ENCODE measurements around a stretch of chr15.

DNA sequence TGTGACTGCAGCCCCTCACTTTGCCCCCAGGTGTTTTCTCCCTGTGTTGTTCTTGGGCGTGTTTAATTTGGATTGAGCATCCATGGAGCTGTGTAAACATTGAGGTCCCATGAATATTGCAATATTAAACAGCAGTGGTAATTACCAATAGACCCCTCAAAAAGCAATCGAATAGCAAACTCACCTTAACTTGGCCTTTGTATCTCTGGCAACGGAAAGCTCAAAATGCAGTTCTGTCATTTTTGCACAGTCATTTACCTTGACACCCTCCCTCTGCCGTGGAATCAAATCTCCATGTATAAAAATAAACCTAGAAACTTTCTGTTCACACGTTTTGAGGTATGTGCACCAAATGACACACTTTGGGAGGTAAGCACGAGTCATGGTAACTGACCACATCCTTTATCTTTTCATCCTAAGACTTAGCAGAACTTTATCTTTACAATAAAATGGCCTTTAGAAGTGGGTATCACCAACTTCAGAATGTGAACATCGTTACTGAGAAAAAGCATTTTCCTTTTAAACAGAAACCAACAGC lies 170.8 kb upstream of the ICE2 start:
- RRBS = no CpG with 5 or more reads among the region's 7 CpGs

DNA sequence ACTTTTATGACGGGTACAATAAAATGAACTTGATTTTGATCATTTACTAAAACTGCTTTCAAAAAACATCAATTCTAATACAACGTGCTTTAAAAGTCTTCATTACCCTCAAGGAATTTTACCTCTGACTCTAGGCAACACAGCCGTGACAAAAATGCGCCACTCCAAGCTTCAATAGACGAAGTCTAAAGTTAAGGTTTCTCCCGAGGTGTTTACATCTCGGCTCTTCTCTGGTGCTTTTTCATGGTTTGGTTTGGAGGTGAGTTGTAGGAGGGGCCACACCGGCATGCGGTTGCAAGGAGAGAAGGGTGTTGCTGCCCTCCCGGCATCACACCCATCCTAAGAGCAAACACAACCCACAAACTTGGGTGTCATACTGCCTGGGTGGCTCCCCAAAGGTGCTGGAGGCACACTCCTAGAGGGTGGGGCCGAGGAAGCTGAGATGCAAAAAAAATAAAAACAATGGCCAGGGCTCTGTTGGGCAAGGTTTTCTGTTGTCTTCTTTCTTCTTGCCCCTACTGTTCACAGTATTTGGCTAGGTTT lies 225.1 kb upstream of the ICE2 start:
- RRBS = 100% methylated on average over 2 of the region's 11 CpGs

DNA sequence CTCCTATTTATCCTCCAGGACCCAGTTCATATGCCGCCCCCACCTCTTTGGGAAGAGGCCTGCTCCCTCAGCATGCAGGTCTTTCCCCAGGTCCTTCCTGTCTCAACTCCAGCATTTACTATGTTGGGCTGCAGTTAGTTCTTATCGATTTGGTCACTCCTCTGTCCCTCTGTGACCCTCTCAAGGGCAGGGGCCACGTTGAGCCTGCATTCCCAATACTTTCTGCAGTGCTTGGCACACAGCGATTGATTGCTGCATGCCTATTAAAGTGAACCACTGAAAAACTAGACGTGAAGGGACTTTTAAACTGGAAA lies 321.8 kb upstream of the ICE2 start:
- RRBS = no CpG with 5 or more reads among the region's 5 CpGs

GRCh38 chr15:60822908-60823653 lies 344.1 kb upstream of the ICE2 start:
- RRBS = no CpG with 5 or more reads among the region's 1 CpG

- RRBS = no CpG with 5 or more reads among the region's 4 CpGs
These were observed 259.9 kb downstream of the RORA start for GRCh38 chr15:60968841-60969945.

DNA sequence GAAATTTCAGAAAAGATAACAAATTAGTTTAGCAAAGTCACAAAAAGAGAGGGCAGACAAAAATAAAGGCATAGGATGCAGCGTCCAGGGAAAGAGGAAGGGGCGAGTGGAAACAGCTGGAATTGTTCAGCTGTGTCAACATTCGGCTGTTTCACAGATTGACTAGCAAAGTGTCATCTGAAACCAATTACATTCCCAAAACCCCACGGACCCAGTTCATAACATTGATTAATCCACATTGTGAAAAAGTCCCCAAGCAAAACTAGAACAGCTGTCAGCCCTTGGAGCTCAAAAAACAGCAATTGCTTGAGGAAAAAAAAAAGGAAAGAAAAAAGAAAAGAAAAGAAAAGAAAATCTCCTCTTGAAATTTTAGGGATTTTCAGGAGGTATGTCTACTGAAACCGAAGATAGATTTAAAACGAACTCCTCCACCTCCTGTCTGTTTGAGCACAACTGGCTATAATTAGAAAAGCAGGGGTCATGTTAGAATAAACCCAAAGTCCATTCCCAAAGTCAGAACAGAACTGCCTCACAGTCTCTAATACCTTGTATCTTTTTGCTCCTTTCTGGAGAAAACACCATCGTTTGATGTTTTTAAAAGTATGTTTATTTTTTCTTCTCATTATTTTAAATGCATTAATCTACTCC lies 159.6 kb downstream of the RORA start:
- RRBS = no CpG with 5 or more reads among the region's 7 CpGs

- RRBS = no CpG with 5 or more reads among the region's 3 CpGs
These were observed 151.4 kb downstream of the RORA start for GRCh38 chr15:61077824-61078049.

GRCh38 chr15:61183757-61184460 lies 45.2 kb downstream of the RORA start:
- RRBS = no CpG with 5 or more reads among the region's 4 CpGs

GRCh38 chr15:61327045-61327626 lies 98.0 kb upstream of the RORA start:
- RRBS = no CpG with 5 or more reads among the region's 8 CpGs

DNA sequence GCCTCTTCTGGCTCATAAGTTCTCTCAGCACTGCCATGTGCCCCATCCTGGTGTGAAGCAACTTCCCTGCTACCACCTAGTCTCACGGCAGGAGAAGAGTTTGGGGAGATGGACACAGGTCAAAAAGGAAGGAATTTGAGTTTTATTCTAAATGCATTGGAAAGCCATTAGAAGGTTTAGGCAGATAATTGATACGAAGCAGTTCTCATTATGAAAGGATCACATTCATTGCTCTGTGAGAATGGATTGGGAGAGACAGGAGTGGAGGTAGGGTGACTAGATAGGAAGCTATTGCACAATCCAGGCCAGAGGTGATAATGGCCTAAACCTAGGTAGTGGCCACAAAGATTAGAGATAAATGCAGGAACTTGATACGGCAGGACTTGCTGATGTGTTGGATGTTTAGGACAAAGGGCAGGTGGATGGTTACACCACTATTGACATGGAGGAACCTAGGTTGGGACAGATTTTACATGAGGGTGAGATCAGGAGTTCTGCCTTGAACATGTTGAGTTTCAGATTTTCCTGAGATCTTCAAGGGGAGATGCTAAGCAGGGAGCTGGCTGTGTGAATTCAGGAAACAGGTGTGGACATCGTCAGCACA lies 173.1 kb upstream of the RORA start:
- RRBS = no CpG with 5 or more reads among the region's 4 CpGs

DNA sequence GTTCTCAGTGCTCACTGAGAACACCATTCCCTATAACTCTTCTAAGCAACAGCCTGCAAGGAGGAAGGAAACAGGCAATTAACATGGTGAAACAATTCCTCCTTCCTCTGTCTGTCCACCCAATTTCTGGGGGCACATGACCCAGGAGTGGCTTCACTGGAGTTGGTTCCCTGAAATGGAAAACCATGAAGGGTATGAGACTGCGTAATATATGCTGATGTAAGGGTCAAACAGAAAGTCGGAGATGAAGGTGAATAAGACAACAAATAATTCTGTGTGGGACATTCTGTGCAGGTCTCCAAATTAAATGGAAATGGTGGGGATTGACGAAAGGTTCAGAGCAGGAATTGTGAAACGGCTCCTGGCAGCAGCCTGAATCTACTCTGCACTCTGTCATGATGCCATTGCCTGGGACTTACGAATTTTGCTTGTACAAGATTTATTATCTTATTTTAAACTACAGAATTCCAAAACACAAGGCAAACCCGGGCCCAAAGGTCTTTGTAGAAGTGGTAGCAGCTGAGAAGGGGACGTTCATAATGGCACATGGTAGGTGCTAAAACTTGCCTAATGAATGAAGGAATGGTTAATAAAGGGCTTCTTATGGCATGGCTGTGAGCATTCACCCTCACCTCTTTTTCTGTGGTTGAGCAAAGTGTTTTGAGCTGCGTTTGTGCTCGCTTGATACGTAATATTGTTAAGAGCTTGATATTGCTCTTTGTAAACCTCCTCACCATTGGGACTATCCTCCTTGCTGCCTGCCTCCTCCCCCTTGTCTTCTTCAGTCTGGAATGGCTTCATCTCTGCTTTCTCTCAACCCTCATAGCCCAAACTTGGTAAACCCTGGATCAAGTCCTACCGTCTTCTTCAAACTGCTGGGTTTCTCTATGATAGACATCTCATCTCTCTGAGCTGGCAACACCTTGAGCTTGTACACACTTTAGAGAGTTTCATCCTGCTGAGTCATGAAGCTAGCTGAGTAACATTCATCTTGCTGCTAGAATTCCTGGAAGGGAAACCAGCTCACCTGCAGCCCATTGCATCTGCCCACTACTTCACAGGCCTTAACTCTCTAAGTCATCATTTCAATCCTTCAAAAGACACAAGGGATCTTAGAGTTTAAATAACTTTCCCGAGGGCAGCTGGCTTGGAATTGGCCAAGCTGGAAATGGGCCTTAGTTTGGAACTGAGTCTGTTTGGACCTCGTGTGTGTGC lies 175.1 kb upstream of the RORA start:
- RRBS = no CpG with 5 or more reads among the region's 13 CpGs

GRCh38 chr15:61653111-61653638 lies 407.1 kb downstream of the VPS13C start:
- RRBS = no CpG with 5 or more reads among the region's 9 CpGs

DNA sequence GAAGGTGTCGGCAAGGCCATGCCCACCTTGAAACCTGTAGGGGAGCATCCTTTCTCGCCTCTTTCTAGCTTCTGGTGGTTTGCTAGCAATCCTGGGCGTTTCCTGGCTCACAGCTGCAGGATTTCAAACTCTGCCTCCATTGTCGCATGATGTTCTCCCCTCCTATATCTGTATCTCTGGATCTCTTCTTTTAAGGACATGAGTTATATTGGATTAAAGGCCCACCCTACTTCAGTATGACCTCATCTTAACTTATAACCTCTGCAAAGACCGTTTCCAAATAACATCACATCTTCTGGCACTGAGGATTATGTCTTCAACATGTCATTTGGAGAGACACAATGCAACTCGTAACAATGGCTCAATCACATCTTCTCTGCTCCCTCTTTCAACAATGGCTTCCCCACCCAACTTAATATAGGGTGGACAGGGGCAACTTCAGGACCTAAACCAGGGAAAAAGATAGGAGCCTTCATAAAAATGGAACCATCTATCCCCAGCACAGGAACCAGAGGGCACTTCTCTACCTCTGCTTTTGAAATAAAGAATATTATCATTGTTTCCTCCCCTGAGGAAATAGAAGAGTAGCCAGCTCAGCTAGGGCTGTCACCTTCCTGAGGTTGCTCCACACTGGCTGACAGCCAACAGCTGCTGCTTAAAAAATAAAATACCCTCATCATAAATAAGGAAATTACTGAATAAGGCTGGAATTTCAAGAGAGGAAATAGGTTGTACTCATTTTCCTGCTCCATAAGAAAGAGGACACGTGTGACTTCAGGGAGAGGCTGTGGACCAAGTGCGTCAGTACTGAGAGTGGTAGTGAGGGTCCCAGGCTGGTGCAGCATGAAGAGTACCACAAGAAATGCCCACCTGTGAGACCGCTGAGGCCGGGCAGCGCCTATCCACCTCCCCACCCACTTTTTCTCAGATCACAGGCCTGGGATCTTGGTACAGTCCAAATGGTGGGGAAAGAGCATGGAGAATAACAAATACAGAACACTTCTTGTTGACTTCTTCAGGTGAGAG lies 7.9 kb upstream of the C2CD4B start:
- RRBS = no CpG with 5 or more reads among the region's 11 CpGs

- RRBS = no CpG with 5 or more reads among the region's 8 CpGs
These were observed 79.9 kb downstream of the TLN2 start for GRCh38 chr15:62470040-62470833.

DNA sequence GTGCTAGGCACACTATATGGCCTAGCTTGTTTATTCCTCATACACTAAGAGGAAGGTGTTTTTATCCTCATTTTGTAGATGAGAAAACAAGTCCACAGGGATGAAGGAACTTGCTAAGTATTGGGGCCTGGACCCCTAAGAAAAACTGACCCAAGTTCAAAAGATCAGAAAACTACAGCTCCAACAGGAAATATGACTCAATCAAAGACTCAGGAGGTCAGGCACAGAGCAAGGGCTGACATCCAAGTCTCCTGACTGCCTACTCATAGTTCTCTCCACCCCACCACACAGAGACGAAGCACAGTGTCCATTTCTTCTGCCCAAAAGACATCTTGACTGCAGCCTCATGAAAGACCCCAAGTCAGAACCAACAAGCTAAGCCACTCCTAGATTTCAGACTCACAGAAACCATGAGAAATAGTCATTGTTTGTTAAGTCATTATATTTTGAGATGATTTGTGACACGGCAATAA lies 26.9 kb upstream of the TPM1 start:
- RRBS = no CpG with 5 or more reads among the region's 2 CpGs

- RRBS = no CpG with 5 or more reads among the region's 11 CpGs
These were observed 23.0 kb upstream of the TPM1 start for GRCh38 chr15:63019438-63020110.

- RRBS = 15% methylated on average over 14 of the region's 35 CpGs
These were observed 733 bp upstream of the TPM1 start for GRCh38 chr15:63041707-63042320.

GRCh38 chr15:63045243-63046137 lies 2.9 kb downstream of the TPM1 start:
- RRBS = no CpG with 5 or more reads among the region's 8 CpGs

Measured in AG09309 (cell line).